Transverse colon (tissue), 4 donors: ENCODE results near the genes ZNF85, ZNF708 and ZNF91.

GRCh38 chr19:19500840-19501572 is 14.3 kb downstream of the TSSK6 start:
- PRO-cap: no peak
- RAMPAGE, long total RNA, 4 experiments: no peak in any of the 4 experiments

DNA sequence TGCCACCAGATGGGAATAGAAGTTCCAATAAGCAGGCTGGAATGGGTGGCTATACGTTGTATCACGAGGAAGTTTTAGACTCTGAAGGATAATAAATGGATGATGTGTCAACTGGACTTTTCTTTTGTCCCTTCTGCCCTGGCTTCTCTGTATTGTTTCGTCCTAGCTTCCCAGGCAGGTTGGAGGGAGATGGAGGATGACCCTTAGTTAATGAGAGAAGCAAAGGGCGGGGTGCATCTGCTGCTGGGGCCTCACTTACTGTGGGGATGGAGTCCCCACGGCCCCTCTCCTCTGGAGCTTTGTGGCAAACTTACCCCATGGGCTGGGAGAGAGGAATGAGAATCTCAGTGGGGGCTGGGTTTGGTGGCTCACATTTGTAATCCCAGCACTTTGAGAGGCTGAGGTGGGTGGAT is 6.5 kb downstream of the TSSK6 start:
- PRO-cap: no peak
- RAMPAGE, long total RNA, 4 experiments: no peak in any of the 4 experiments

DNA sequence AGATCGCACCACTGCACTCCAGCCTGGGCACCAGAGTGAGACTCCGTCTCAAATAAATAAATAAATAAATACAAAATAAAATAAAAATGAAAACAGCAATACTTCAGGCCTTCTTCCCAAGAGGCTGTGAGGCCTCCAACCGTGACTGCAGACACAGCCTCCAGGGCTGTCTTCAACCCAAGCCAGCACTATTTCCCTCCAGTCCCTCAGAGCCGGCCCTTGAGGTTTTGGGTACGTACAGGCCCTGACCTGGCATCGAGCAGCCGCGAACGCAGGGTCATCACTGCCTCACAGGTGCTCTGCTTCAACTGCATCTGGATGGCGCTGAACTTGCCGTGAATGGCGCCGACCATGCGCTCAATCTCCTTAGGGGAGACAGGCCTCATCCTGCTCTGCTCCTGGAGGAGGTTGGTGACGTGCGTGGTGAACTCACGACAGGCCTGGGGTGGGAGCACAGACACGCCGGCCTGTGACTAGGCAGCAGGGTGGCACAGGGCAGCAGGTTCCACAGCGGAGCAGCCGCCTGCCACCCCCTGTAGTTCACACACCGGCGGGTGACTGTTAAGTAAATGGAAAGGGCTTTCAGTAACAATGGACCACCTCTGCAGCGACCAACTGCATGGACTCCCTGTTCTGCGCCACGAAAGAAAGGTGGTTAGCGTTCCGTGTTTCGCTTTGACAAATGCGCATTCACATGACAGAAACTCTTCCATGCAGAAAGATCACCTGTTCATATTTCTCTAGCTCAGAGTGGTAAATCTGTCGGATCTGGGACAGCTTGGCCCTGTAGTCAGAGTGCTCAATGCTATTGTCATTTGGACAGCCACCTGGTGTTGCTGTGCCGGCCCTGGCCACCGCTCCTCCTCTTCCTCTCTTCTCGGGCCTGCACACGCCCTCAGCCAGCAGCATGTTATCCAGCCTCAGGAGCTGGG is 32.1 kb downstream of the CILP2 start:
- PRO-cap: no peak
- RAMPAGE, long total RNA, 4 experiments: start-site peak on the minus strand in 2 of 4 experiments, centred at positions 267 to 523 of the sequence, 5 to 9 reads per replicate

GRCh38 chr19:19618813-19619127 is 283 bp upstream of the PBX4 start:
- PRO-cap: bidirectional peak, plus-strand start at chr19:19618936, minus-strand start at chr19:19618673
- RAMPAGE, long total RNA, 4 experiments: no peak in any of the 4 experiments

DNA sequence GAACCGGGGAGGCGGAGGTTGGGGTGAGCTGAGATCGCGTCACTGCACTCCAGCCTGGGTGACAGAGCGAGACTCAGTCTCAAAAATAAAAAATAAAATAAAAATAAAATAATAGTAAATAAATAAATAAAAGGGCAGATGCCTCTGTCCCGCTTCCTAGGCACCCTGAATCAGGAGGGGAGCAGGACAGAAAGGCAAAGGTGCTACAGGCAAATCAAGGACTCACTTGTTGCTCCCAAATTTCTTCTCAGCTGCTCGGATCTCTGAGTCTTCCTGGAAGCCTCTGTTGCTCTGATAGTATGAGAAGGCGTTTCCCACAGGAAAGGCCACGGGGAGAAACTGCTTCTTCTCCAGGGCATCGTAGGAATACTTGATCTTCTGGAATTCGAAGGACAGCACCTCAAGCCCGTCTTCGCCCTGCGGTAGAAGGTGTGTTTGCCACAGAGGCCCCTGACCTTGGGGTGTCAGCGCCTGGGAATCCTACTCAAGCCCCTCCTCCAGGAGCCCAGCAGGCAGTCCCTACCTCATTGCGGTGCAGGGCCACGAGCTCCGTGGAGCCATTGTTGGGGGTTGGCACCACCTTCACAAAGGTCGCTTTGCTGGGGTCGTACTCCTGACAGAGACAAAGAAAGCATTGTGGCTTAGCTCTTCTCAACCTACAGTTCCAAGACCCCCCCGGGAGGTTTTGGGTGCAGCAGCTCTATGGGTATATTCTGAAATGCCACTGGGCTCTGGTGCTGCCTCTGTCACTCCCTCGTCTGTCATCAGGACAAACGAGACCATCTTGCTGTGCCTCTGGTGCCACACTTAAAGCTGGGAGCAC is 3.9 kb downstream of the ATP13A1 start:
- PRO-cap: no peak
- RAMPAGE, long total RNA, 4 experiments: start-site peak on the minus strand in 2 of 4 experiments, centred at positions 354 to 683 of the sequence, 7 to 18 reads per replicate

DNA sequence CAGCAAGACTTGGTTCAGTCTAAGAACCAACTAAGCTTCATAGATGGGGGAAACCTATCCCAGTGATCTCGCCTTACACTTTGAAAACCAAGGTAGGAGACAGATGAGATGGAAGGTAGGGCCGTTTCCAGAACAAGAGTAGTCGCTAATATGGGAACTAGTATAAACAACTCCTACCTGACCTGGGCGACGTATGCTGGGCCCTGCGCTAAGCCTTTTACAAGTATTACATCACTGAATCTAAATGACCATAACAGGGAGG is 753 bp downstream of the ATP13A1 start:
- PRO-cap: no peak
- RAMPAGE, long total RNA, 4 experiments: no peak in any of the 4 experiments

DNA sequence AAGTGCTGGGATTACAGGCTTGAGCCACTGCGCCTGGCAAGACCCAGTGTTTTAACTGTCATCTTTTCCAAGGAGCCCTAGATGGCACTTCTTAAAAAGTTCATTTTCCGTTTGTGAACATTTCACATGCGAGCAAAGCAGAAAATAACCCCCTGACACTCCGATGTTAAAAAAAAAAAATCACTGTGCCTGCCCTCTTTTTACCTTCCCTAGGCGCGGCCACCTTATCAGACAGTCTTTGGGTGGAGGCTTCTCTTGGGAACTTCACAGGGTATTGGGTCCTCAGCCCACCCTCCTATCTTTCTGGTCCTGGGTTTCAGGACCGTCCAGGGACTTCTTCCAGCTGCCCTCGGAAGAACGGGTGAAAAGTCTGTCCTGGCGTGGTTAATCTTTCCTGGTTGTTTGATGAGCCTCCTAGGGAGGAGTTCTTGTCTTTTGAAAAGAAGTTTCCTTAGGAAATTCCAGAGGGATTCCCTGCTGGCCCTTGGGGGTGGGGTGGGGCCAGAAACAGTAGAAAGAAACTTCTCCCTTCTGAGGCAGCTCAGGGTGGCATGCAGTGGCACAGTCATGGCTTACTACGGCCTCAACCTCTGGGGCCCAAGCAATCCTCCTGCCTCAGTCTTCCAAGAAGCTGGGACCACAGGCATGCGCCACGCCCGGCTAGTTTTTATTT is 1.2 kb downstream of the ZNF101 start:
- PRO-cap: no peak
- RAMPAGE, long total RNA, 4 experiments: no peak in any of the 4 experiments

GRCh38 chr19:20068450-20068859 is 9.3 kb upstream of the ZNF90 start:
- PRO-cap: no peak
- RAMPAGE, long total RNA, 4 experiments: no peak in any of the 4 experiments

DNA sequence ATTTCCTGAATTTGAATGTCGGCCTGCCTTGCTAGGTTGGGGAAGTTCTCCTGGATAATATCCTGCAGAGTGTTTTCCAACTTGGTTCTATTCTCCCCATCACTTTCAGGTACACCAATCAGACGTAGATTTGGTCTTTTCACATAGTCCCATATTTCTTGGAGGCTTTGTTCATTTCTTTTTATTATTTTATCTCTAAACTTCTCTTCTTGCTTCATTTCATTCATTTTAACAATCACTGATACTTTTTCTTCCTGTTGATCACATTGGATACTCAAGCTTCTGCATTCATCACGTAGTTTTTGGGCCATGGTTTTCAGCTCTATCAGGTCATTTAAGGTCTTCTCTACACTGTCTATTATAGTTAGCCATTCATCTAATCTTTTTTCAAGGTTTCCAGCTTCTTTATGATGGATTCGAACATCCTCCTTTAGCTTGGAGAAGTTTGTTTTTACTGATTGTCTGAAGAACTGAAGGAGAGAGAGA is 61.0 kb downstream of the ZNF486 start:
- PRO-cap: no peak
- RAMPAGE, long total RNA, 4 experiments: start-site peak on the minus strand in 1 of 4 experiments, centred at position 240 of the sequence, 5 reads per replicate

- PRO-cap: unidirectional peak, minus-strand start at chr19:20284586
- RAMPAGE, long total RNA, 4 experiments: no peak in any of the 4 experiments
These were observed 117.4 kb downstream of the ZNF486 start for GRCh38 chr19:20284473-20284722.

- PRO-cap: no peak
- RAMPAGE, long total RNA, 4 experiments: no peak in any of the 4 experiments
These were observed 197.6 kb downstream of the ZNF737 start for GRCh38 chr19:20367942-20368437.

DNA sequence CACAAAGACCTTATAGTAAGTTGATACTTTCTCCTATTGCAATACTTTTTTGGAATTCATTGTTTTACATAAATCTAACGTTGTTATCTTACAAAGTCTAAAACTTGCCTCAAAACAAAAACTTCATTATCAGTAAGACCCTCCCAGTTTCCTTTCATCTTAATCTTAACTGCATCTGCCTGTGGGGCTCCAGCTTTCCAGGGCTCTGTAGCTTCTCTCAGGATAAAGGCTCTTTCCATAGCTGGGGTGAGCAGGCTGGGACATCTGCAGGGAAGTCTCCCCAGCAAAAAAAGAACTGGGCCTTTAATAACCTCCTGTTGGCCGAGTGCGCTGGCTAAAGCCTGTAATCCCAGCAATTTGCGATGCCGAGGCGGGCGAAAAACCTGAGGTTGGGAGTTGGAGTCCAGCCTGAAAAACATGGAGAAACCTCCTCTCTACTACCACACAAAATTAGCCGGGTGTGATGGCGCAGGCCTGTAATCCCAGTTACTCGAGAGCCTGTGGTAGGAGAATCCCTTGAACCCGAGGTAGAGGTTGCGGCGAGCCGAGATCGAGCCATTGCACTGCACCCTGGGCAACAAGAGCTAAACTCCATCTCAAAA is 142.9 kb downstream of the ZNF737 start:
- PRO-cap: no peak
- RAMPAGE, long total RNA, 4 experiments: no peak in any of the 4 experiments

GRCh38 chr19:20432109-20432487 is 133.5 kb downstream of the ZNF737 start:
- PRO-cap: no peak
- RAMPAGE, long total RNA, 4 experiments: no peak in any of the 4 experiments

DNA sequence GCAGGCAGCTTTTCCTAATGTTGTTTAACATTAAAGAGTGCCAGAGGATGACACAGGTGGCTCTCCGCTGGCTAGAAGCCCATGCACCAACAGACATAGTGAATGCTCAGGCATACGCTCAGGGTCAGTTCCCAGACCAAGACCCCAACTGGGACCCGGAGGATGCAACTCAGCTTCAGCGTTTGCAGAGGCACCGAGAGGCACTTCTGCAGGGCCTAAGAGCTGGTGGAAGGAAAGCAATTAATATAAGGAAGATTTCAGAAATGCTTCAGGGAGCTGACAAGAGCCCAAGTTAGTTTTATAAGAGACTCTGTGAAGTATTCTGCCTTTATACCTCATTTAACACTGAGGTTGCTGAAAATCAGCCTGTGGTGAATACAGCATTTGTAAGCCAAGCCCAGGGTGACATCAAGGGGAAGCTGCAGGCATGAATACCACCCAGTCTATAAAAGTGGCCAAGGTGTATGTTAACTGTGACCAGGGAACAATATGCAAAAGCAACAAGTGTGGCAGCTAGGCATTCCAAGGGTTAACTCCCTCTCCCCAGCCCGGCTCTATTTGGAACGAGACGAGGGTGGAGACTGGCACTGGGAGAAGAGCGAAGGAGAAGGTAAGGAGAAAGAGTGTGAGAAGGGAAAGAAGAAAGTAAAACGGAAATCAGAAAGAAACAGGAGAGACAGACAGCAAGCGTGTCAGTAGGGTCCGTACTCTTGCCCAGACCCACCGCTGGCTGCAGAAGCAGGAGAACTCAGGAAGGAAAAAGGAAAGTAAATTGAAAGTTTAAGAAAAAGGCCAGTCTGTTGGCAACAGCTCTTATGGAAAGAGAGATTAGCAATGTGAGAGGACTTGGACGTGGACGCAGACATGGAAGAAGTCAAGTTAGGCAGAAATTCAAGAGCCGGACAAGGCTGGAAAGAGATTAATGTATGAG is 47.8 kb downstream of the ZNF626 start:
- PRO-cap: no peak
- RAMPAGE, long total RNA, 4 experiments: no peak in any of the 4 experiments

- PRO-cap: bidirectional peak, plus-strand start at chr19:20923283, minus-strand start at chr19:20923117
- RAMPAGE, long total RNA, 4 experiments: start-site peak on the plus strand in 4 of 4 experiments, at chr19:20923227-20923328 at its widest, 15 to 59 reads per replicate
These were observed at the start of gene ZNF85 for GRCh38 chr19:20922816-20923926. ZNF85 (plus strand) TSS chr19:20923251.

DNA sequence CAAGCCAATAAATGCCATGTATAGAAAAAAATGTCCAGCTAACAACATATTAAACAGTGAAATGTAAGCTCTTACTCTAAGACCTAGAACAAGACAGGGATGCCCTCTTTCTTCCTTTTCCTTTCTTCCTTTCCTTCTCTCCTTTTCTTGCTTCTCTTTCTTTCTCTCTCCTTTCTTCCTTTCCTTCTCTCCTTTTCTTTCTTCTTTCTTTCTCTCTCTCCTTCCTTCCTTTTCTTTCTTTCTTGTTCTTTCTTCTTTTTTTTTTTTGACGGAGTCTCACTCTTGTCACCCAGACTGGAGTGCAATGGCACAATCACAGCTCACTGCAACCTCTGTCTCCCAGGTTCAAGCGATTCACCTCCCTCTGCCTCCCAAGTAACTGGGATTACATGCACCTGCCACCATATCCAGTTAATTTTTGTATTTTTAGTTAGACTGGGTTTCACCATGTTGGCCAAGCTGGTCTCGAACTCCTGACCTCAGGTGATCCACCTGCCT is 42.5 kb downstream of the ZNF708 start:
- PRO-cap: no peak
- RAMPAGE, long total RNA, 4 experiments: start-site peak on the minus strand in 2 of 4 experiments, centred at positions 304 to 401 of the sequence, 10 to 89 reads per replicate

DNA sequence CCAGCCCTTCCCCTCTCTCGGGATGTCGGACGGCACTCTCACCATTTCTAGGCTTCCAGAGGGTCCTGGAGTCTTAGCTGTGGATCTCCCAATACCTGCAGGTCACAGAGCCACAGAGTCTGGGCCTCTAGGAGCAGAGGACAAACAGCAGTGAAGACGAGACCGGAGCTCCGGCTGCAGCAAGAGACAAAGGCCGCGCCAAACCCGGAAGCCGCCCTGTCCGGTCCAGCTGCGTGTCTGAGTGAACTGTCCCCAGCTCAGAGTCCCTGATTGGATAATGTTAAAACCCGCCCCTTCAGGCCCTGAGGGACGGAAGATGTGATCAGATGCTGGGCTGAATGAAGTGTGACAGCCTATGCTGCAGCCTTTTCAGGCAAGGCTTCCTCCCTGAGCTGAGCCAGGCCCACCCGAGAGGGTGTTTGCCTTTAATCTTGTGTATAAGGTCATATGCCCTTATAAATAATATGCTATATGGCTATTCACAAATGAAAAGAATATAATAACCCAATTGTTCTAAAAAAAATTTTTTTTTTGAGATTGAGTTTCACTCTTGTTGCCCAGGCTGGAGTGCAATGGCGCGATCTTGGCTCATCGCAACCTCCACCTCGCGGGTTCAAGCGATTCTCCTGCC is at the start of gene ZNF708:
ZNF708 (minus strand) TSS at position 243 of the 631 bp plus-strand sequence.
- PRO-cap: bidirectional peak, plus-strand start at position 325 of the sequence, minus-strand start at position 239 of the sequence
- RAMPAGE, long total RNA, 4 experiments: start-site peak on the minus strand in 3 of 4 experiments, centred at positions 164 to 192 of the sequence, 59 to 355 reads per replicate

- PRO-cap: no peak
- RAMPAGE, long total RNA, 4 experiments: no peak in any of the 4 experiments
These were observed 14.1 kb upstream of the ZNF724 start for GRCh38 chr19:23264275-23264686.

DNA sequence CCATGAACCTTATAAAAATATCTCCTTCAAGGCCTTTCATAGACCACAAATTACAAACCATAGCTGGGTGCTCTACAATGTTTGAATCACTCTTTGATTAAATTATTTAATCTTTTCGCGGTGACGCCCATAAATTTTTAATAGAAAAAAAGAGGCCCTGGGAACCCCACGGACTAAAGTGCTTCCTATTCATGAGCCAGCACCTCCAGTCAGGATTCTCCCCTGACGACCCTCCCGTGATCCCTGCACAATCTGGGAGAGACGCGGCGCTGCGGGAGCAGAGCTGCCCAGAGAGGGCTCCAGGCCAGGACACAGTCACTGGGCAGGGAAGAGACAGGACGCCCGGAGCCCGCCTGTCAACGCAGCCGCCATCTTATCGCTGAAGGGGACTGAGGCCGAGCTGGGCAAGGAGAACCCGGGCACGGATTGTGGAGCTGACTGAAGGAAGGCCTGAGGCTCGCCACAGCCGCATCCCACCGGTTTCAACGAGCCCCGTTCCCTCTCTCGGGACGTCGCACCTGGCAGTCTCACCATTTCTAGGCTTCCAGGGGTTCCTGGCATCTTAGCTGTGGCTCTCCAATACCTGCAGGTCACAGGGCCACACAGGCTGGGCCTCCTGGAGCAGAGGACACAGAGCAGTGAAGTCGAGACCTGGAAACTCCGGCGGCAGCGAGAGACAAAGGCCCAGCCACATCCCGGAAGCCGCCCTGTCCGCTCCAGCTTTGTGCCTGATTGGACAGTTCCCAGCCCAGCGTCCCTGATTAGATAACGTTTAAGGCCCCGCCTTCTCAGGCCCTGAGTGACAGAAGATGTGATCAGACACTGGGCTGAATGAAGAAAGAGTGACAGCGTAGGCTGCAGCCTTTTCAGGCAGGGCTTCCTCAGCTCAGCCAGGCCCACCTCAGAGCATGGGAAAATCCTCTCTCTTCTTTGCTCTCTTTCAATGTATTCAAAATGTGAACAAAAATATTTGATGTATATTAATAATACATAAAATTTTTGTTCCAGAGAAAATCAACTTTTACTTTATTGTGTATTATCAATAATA is at the start of gene ZNF91:
ZNF91 (minus strand) TSS at position 678 of the 1,048 bp plus-strand sequence.
- PRO-cap: bidirectional peak, plus-strand start at position 830 of the sequence, minus-strand start at position 671 of the sequence
- RAMPAGE, long total RNA, 4 experiments: start-site peak on the minus strand in 4 of 4 experiments, centred at positions 634 to 659 of the sequence, 326 to 1,936 reads per replicate

DNA sequence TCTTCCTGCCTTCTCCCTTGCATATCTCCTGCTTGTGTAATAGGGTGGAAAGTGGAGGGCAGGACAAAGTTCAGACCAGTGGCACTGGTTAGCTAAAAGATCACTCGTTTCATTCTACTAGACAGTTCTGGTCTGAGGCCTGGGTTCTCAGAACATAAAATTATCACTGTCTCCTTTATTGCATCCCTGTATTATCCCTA is 52.9 kb downstream of the ZNF726 start:
- PRO-cap: no peak
- RAMPAGE, long total RNA, 4 experiments: no peak in any of the 4 experiments